Measurements from ENCODE around the gene TMEM44.

- RRBS = under 1% methylated on average over 22 of the region's 82 CpGs
These were observed 68.3 kb downstream of the HES1 start for GRCh38 chr3:194203873-194205106.

GRCh38 chr3:194268355-194268554 lies 82.9 kb downstream of the CPN2 start:
- RRBS = no CpG with 5 or more reads among the region's 3 CpGs

DNA sequence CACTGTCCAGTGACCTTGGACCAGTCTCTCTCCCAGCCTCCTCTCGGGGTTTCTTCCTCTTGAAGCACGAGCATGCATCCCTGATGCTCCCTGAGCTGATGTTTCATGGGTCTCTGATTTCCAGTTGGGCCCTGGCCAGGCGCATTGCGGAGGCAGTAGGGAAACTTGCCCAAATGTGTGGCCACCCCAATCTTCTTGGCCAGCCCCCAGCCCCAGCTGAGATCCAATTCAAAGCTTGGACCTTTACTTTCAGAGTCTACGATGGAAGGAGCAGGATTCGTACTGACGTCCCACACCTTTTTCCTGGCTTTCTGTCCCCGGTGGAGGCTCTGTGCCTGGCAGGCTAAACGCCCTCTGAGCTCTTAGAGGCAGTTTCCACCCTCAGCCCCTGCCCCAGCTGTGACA lies 37.5 kb downstream of the CPN2 start:
- RRBS = no CpG with 5 or more reads among the region's 9 CpGs

DNA sequence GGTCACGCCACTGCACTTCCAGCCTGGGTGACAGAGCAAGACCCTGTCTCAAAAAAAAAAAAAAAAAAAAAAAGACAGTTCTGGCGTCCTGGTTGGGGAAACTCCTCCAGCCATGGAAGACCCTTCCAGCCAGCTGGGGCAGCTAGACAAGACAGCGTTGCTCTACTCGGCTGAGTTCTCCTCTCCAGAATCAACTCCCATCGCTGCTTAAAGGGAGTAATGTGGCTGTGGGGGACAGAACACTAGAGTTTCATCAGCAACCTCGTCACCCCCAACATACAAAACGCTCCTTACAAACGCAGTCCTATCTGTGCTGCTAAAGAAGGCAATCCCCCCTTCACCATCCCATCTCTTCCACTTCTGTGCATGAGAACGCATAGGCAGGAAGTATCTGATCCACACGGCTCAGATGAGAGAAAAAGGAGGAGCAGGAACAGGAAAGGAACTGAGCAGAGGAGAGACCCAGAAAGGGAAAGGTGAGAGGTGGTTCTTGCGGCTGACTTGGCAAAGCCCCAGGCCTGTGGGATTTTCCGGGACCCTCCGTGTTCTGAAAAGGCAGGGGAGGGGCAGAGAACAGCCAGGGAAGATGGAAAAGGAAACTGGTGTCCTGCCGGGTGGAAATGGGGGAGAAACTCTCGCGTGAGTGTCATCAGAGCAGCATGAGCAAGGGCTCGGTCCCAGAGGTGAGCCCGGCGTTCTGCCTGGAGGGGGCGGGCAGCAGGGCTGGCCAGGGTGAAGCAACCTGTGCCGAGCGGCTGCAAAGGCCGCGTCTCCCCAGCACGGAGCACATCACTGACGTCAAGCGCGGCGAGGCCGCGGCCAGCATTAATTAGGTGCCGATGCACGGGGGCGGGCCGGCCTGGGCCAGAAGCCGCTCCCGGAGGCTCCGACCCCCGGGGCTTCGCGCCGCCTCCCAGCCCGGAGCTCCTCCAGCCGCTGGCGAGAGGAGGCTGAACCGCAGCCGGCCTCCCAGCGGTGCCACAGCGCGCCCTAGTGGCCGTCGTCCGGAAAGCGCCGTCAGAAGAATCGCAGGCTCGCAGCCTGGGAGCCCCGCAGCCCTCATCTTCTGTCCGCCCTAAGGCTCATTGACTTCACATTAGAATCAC lies 35.9 kb downstream of the CPN2 start:
- RRBS = 2% methylated on average over 18 of the region's 59 CpGs

GRCh38 chr3:194375507-194375972 lies 6.0 kb upstream of the LRRC15 start:
- RRBS = no CpG with 5 or more reads among the region's 6 CpGs

- RRBS = no CpG with 5 or more reads among the region's 34 CpGs
These were observed 1.1 kb downstream of the GP5 start for GRCh38 chr3:194397975-194398406.

- RRBS = no CpG with 5 or more reads among the region's 2 CpGs
These were observed 13.2 kb downstream of the ATP13A3 start for GRCh38 chr3:194473548-194474015.

DNA sequence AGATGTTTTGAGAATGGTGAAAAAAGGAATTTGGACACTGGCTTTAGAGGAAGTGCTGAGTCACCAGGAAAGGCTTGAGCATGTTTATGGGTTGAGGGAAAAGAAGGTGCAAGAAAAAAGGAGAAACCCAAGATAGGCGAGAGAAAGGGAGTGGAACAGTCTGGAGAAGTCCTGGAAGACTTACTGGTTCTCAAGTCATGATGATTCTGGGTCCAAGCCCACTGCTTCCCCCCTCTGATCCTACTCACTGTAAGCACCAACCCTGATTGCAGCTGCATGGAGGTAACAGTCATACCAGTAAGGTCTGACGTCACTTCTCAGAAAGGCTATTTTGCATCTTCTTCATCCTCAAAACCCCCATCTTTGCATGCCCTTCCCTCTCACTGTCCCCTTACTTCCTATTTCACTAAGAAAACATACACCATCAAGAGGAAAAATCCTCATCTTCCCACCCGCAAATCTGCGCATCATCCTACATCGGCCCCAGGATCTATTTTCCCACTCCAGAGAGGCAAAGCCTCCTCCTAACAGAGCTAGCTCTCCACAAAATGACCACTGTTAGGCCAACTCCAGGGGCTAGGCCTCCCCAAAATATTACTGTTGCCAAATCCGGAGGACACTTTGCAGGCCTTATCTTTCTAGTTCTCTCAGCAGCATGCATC lies 3.1 kb upstream of the ATP13A3 start:
- RRBS = no CpG with 5 or more reads among the region's 6 CpGs

GRCh38 chr3:194498224-194498721 lies 11.5 kb upstream of the ATP13A3 start:
- RRBS = no CpG with 5 or more reads among the region's 9 CpGs

DNA sequence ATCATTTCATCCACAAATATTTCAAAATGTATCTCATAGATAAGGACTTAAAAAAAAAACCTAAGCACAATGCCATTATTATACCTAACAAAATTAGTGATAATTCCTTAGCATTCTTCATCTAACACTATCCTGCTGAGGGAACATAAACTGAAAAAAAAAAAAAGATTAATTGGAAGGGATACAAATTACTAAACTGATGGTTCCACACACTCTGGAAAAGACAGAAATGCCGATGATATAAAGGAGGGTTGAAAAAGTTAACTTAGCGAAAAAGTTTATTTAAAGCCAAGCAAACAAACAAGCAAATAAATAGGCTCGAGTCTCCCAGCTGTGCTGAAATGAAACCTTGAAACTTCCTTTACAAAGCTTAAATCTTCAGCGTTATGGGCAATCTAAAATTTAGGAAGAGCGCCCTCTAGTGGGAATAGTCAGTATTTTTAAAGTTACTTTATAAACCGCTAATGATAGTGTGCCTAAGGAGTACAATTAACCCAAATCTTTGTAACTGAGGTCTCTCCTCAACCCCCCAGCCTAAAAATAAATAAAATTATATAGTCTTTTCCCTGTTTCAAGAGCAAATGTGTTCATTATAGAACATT lies 38.6 kb downstream of the TMEM44 start:
- RRBS = no CpG with 5 or more reads among the region's 6 CpGs

DNA sequence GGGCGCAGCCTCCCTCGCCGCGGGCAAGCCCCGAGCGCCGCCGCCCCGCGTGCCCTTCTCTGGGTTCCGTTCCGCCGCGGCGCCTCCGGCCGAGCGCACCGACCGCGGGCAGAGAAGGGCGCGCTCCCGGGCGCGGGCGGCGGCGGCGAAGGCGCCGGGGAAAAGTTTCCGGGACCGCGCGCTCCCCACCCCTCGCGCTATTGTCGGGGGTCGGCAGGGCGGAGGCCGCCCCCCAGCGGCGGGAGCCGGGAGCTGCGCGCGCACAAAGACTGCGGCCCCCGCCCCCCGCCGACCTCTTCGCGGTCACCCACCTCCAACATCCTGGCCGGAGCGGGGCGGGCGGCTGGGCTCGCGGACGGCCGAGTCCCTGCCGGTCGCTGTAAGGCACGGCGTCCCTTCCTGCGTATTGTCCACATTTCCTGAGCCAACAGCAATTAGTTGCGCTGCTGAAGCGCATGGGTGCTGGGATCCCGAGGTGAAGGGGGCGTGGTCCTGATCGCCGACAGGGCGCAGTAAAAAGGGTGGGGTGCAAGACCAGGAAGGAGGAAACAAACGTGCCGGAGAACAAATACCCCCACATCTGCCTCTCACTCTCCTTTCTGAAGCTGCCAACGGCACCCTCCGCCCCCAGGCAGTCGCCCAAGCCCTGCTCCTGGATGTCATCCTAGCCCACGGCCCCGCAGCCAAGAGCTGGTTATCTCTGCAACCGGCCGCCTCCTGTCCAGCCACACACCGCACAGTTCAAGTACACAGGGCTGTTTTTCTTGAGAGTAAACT lies at the start of gene TMEM44:
Gene TMEM44, minus strand, starts transcription at position 168 of the 777 bp plus-strand sequence.
- RRBS = under 1% methylated on average over 45 of the region's 84 CpGs

DNA sequence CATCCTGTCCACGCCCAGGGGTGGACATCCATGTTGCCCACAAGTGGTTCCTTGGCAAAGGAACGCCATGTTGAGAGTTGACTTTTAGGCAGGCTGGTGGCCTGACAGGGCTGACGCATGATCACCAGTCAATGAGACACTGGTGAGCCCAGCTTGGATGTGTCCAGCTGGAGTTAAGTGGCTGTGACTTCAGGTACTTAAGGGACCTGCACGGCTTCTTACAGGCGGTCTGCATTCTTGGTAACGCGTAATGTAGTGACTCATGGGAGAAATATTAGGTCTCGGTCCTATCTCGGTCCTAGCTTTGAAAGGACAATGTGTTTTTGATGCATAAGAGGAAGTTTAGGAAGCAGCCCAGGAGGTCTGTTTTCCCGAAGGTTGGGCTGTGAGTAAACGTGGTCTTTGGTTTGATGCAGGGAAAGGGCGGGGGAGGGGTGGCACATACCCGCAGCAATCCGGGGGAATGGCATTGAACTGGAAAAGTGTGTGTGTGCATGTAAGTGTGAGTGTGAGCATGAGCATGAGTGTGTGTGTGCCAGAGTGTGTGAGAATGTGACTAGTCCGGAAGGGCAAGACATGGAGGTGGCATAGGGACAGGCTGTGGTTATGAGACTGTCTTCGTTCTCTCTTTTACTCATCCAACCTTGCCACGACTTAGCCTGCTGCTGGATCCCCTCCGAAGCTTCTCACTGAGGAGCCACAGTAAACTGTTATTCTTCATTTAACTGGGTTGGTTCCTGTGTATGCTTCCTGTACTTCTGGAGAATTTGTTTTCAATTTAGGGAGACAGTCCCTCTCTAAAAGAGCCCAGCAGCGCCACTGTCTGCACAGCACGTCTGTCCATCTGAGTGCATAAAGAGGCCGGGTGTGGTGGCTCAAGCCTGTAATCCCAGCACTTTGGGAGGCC lies 55.4 kb downstream of the FAM43A start:
- RRBS = 13% methylated on average over 1 of the region's 21 CpGs

DNA sequence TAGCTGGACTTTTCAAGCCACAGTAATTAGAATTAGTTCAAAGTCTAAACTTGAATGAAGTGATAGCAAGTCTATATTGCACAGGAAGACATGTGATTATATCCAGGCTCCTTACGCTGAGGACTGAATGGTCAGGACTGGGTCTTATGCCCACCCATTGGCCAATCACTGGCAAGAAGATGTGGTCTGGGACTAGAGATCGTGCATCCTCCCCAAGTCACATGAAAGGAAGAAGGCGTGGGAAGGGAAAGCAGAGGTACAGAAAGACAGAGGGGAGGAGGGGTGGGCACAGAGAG lies 227.7 kb downstream of the FAM43A start:
- RRBS = no CpG with 5 or more reads among the region's 3 CpGs

DNA sequence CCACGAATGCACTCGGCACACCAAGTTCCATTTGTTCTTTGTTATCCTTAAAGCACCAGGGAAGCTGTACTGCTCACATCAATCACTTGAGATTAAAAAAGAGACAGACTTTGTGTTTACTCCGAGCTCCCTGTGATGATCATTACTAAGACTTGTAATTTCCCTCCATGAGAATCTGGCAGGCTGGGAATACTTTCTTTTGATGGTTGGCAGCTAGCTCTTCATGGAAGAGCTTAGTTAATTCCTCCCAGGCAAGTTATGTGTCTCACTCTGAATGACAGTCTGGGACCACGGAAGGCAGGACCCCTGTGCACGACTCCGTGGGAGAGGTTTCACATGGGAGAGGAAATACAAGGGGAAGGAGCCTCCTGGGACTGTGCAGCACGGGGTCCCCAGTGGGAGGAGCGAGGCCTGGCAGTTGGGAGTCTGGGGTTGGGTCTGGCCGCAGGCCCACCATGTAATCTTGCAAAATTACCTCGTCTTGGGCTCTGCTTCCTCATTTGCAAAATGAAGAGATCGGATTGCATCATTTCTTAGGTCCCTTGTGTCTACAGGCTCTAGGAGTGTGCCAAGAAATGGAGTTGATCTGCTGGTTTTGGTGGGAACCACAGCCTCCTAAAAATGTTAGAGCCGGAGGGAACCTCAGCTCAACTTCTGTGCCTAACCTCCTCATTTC lies 268.1 kb downstream of the XXYLT1 start:
- RRBS = no CpG with 5 or more reads among the region's 12 CpGs

GRCh38 chr3:195033361-195033907 lies 237.5 kb downstream of the XXYLT1 start:
- RRBS = no CpG with 5 or more reads among the region's 7 CpGs

GRCh38 chr3:195133435-195134011 lies 137.4 kb downstream of the XXYLT1 start:
- RRBS = no CpG with 5 or more reads among the region's 13 CpGs

GRCh38 chr3:195188085-195188606 lies 82.8 kb downstream of the XXYLT1 start:
- RRBS = no CpG with 5 or more reads among the region's 2 CpGs

- RRBS = 1% methylated on average over 7 of the region's 67 CpGs
These were observed 755 bp downstream of the ACAP2 start for GRCh38 chr3:195441817-195442712.

DNA sequence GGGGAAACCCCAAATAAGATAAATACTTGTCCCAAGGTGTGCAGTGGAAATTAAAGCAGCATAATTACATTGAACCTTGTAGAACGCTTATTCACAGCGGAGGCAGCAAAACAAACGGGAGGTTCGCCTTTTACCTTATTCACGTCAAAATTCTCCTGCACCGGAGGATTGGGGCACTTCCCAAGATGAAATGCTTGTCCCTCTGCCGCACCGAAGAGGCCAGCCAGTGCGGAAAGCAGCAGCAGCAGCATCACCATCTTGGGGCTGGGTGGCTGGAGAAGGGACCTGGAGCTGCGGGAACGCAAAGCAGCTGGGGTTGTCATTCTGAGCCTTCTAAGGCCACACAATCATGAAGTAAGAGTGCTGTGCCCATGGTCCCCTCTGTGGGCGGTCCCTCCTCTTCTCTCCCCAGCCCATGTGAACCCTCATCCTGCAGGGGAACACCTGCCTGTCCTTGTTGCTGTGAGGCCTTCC lies 4.5 kb downstream of the APOD start:
- RRBS = no CpG with 5 or more reads among the region's 12 CpGs